Camera-type eye (tissue), 1 donor: ENCODE data around the gene HAUS8.

DNA sequence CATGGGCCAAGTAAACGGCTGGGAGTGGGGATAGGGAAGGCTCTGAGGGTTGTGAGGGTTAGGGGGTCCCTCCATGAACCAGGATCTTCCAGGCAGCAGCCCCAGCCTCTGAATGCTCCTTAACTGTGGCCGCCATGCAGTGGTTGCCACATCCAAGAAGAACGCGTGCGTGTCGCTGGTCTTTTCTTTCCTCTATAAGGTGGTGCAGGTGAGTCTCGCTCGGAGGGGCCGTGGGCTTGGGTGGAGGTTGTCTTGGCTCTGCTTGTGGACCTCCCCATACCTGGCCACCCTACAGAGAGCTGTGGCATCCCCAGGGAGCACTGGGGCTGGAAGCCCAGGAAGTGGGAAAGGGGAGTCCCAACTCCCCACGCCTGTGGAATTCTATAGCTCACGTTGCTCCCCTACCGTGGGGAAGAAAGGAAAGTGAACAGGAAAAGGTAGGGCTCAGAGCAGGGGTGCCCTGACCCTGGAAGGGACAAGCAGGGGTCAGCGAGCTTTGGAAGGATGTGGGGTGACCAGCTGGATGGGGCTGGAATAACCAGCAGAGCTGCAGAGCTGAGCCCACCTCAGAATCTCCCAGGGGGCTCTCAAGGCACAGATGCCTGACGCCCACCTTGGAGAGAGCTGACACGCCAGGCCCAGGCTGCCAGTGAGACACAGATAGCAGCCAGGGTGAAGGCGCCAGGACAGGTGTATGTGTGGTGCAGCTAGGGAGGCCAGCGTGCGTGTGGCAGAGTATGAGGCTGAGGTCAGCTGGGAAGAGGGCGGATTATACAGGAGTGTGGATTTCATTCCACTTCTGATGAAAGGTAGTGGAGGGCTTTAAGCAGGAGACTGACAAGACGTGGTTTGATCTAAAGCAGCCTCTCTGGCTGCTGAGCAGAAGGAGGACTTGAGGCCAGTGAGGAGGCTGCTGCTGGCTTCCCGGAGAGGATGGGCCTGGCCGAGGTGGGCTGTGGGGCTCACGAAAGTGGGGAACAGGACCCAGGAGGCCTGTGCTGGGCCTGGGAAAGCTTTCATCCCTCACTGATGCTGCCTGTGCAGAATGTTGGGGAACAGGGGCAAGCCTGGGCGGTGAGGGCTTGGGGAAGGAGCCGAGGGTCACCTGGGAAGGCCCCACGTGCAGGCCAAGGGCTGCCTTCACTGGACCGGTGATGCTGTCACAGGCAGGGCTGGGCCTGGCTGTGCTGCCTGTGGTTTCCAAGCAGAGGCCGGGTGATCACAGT, 8.9 kb downstream of the AP1M1 start:
- RAMPAGE, long total RNA, result no peak

GRCh38 chr19:16247184-16248062, 49.7 kb downstream of the AP1M1 start:
- RAMPAGE, long total RNA, result no peak

GRCh38 chr19:16259672-16260464, 62.2 kb downstream of the AP1M1 start:
- RAMPAGE, long total RNA, result no peak

DNA sequence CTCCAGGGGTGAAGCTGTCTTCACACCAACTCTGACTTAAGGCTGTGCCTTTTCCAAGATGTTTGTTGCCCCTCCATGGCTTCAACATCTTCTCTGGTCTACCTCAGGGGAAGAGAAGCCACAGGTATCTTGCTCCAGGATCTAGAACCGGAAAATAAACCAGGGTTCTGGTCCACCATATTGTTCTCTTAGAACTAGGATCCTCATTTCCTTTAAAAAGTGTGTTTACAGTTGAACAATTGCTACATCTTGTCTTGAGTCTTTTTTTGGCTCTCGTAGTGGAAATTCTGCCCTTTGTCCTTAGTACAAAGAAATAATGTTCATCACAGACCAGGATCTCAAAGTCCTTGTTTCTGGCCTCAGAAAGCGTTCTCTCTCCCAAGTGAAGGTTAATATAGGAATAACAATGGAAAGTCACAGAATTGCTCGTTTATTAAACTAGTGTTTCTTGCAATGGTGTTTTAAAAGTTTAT, 20.8 kb downstream of the KLF2 start:
- RAMPAGE, long total RNA, result no peak

DNA sequence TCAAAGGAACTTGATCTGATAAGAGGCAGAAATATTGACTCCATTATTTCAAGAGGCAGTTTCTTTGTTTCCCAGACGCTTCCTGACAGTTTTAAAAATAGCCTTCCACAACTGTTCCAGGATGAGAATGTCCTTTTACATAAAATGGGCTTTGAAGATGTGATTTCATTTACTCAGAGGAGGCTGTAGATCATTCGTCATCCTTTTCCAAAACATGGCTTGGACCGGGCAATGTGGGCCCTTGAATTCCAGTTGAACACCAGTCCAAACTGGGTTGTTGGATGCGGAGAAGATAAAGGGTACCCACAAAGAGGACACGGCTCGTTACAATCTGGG, 23.2 kb downstream of the KLF2 start:
- RAMPAGE, long total RNA, result no peak

DNA sequence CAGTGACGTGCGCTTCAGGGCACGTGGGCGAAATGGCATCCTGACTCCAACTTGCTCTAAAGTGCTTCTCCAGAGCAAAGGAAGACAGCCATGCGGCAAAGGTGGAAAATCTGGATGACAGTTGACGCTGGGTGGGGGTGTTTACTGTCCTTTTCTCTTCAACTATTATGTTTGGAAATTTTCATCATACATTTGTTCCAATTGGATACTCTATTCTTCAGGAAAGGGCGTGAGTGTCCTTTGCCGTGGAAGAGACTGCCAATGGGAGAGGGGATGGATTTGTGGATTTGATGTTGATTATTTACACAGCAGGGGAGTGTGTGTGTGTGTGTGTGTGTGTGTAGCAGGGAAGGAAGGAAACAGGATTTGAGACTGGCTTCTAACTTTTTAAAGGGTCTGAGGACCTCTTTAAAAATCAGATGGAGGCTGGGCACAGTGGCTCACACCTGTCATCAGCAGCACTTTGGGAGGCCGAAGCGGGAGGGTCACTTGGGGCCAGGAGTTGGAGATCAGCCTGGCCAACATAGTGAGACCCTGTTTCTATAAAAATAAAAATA, 25.2 kb downstream of the KLF2 start:
- RAMPAGE, long total RNA, result no peak

DNA sequence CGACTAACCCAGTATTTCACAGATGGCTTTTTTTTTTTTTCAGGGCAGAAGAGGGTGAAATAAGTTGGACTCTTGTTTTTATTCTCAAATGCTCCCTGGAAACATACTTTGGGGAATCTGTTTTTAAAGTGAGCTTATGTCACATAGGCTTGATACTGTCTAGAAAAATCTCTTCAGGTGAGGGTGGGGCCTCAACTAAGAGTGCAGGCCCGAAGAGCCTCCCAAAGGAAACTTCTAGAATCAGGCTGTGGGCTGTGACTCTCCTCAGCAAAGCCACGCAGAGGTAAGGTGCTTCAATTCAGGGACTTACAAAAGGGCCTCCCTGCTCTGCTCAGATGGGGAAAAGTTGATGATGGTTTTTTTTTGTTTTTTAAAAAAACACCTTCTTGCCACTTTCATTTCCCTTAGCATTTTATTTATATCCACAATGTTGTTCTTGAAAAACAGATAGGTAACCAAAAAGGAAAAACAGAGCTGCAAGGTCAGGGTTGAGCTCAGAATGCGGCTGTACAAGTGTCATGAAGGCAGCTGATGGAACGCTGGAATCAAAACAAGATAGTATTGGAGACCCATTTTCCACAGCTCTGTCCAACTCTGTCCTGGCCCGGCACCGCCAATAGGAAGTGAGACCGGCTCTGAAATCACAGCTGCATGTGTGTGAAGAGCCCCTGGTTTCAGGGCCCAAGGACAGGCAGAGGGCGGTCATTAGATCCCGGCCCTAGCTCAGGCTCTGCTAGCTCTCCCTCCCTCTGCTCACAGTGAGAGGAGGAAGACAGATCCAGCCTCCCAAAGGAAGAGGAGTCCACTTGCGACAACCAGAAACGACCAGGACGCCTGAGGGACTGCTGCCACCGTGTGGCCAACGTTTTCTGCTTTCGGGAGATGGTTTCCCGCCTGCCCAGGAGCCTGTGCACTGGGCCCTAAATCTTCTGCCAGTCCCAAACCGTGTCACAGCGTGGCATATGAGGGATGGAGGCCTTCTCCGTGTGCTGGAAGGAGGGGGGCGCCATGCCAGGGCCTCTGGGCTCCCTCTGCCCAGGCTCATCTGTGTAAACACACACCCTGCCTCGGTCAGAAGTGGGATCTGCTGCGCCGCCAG, 58.3 kb downstream of the KLF2 start:
- RAMPAGE, long total RNA, result no peak

GRCh38 chr19:16445000-16445937, 26.5 kb downstream of the EPS15L1 start:
- RAMPAGE, long total RNA, result no peak

DNA sequence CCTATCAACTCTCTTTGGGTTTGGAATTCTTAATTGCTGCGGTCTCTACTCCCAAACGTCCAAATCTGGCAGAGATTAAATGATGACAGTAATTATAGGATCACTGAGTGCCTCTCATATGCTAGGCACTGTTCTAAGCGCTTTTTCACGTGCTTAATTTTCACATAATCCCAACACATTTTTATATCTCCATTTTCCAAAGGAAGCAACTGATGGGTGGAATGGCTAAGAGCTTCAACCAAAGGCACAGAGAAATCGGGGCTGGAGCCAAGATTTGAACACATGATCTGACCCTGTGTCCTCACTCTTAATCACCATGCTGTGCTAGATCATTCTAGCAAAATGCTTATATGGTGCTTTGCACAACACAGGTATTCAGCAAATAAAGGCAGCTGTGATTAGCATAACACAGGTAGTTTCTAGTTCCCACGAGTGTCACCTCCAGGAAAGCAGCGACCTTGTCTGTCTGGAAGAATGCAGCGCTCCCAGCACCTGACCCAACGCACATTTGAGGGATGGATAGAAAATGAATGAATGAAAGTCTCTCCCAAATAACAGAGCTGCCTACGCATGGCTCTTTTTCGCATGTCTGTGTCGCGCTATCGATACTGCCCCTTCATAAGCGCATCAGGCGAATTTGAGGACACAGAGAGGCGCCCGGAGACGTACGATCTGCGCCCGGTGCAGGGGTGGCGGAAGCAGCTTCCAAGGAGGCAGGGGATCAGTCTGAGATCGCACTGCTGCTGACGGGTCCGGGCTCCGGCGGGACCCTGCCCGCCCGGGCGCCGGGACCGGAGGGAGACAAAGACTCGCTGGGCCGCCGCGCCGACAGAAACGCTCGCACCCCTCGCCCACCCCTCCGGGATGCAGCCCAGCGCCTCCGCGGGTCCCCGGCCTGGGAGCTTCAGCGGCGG, 777 bp downstream of the EPS15L1 start:
- RAMPAGE, long total RNA, result no peak

GRCh38 chr19:16519002-16519469, 22.8 kb downstream of the C19orf44 start:
- RAMPAGE, long total RNA, result no peak

- RAMPAGE, long total RNA, result no peak
These were observed 22.4 kb upstream of the SLC35E1 start for GRCh38 chr19:16594572-16595017.

DNA sequence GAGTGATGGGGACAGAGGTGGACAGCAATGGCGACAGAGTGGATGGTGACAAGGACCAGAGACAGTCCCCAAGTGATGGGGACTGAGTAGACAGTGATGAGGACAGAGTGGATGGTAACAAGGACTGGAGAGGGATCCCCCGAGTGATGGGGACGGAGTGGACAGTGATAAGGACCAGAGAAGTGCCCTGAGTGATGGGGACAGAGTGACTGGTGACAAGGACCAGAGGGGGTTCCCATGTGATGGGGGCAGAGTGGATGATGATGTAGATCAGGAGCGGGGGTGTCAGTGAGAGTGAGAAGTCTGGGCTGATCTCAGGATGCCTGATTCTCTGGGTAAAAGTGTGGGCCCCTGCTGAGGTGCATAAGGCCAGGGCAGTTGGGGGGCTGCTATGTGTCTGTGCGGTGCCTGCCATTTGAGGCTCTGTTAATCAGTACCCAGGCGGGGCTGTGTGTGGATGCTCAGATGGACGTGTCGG, 8.3 kb downstream of the SIN3B start:
- RAMPAGE, long total RNA, result no peak

- RAMPAGE, long total RNA, result no peak
These were observed 2.4 kb downstream of the F2RL3 start for GRCh38 chr19:16890951-16891902.

DNA sequence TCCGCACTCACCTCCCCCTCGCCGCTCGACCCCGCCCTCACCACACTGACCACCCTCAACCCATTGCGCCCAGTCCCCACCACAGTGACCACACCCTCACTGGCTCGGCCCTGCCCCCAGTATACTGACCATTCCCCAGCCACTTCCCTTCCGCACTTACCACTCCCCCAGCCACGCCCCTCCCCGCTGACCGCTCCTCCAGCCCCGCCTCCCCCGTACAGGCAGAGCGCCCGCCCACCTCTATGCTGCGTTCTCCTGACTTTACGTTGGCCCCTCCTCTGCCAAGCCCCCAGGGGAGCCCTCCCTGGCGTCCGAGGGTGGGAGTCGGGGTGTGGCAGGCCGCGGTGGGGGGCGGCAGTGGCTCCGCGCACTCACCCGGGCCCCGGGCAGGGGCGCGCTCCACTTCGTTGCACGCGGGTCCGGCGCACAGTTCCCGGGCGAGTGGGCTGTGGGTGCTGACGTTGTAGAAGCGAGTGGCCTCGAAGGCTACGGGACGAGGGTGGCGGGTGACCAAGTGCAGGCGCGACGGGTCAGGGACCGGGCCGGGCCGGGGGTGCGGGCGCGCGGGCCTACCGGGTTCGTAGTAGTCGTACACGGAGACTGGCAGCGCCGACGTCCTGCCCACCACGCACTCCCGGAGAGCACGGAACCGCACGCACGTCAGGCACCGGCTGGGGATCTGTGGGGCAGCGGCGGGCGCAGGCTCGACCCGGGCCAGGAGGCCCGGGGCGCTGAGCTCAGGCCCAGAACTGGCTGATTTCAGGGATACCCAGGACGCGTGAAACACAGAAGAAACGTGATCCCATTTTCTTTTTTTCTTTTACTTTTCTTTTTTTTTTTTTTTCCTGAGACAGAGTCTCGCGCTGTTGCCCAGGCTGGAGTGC, 8.8 kb downstream of the F2RL3 start:
- RAMPAGE, long total RNA, result no peak

DNA sequence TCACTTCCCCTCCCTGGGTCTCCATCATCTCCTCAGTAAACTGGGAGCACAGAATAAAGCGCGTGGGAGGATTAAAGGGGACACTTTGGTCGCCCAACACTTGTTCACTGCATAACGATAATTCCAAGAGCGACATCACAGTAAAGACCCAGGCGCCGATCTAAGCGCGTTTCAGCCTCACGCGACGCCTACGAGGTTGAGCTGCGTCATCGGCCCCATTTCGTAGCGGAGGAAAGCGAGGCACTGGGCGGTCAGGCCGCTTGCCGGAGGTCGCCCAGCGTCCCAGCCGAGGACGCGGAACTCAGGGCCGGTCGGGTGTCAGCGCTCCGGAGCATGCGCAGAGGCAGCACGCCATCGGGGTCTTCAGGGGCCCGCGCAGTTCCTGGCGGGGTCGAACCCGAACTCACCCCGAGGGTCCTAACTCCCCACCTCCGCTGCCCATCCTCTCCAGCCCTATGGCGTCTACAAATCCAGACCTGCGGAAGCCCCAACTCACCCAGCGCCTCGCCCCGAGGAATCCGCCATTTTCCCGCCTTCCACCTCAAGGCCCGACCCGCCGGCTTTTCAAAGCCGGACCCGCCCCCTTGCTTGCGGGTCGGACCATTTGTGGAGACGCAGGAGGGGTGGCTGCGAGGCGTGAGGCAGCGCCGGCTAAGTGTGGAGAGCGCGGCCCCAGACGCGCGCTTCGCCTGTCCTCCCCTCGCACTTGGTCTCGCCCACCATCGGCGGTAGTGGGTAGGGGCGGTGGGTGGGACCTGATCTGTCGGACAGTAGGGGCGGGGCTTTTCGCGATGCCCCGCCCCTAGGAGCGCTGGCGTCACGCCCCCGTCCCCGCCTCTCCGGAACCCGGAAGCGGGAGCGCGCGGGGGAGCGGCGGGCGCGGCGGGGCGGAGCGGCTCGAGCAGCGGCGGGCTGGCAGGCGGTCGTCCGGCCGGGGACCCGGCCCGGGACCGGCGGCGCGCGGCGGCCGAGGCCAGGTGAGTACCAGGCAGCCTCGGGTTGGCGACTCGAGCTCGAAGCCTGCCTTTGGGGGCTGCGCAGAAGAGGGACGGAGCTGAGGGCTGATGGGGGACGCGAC, at the start of gene HAUS8:
Gene HAUS8, minus strand, starts transcription at position 555 of the 1,078 bp plus-strand sequence.
- RAMPAGE, long total RNA, result start-site peak on the minus strand centred at position 548 of the sequence, 27 bp wide, 8 reads

DNA sequence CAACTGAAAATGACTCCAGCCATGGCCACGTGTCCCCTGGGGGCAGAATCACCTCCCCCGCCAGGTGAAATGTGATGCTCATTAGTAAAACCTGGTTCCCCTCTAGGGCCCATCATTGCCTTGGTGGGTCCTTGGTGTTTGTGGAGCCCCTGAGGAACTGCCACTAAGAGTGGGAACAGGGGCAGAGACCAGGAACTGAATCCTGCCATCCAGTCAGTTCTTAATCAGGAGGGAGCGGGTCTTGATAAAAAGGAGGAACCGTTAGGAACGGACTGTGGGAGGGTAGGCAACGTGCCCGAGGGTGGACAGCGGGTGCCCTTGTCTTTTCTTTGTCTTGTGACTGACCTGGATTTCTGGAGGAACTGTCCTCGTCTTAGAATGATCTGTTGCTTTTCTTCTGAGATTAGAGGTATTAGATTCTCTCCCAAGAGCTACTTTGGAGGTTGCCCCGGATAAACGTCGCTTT, 3.5 kb downstream of the MYO9B start:
- RAMPAGE, long total RNA, result no peak

DNA sequence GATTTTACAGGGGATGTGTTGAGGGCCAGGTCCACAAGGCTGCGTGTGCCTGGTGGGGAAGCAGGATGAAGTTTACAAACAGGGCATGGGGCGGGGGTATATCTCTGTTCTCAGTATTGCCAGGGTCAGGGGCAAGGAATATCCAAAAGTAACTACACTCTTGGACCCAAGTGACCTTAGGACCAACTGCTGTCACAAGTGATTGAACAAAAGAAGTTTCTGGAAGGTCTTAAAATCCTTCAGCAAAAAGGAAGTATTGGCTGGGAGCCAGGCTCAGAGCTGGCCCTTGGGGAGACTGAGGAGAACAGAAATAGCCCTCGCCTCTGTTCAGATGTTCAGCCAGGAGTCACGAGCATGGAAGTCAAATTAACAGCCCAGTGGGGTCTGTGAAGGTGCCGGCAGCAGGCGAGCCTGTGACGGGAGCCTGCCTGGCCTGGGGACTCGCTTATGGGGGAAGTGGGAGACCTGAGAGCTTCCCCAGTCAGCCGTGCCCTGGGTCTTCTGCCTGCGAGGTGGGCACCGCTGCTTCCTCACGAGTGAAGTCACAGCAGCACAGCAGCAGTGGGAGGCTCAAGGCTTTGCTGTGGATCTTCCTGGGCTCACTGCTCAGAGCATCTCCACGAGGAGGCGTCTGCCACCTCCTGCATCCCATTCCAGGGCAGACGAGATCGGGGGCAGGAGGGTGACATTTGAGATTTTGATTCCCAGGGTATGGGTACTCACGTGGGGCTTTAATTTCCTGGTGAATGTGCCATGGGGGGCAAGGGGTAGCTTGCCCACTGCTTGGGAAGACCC, 6.5 kb downstream of the MYO9B start:
- RAMPAGE, long total RNA, result no peak

DNA sequence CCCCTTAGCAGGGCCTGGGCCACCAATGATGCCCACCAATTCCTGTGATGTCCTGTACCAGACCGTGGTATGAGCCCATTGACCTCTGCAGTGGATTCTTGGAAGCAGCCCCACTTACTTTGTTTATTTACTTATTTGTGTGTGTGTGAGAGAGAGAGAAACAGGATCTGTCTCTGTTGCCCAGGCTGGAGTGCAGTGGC, 12.9 kb downstream of the MYO9B start:
- RAMPAGE, long total RNA, result no peak

DNA sequence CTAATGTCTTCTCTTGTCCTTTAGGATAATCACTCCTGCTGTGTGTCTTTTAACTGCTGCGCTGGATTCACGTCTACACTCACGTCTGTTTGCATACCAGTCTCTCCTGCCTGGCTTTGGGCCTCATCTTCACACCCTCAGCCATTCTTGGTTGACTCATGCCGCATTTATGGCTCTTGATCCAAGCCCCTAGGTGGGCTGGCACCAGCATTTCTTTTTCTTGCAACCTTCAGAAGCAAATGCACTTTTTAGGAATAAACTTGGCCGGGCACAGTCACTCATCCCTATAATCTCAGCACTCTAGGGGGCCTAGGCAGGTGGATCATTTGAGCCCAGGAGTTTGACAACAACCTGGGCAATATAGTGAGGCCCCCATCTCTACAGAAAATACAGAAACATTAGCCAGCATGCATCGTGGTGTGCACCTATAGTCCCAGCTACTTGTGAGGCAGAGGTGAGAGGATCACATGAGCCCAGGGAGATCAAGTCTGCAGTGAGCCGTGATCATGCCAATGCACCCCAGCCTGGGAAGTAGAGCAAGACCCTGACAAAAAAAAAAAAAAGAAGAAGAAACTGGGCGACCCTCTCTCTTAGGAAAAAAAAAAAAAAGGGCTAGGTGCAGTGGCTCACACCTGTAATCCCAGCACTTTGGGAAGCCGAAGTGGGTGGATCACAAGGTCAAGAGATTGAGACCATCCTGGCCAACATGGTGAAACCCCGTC, 23.0 kb downstream of the MYO9B start:
- RAMPAGE, long total RNA, result no peak

DNA sequence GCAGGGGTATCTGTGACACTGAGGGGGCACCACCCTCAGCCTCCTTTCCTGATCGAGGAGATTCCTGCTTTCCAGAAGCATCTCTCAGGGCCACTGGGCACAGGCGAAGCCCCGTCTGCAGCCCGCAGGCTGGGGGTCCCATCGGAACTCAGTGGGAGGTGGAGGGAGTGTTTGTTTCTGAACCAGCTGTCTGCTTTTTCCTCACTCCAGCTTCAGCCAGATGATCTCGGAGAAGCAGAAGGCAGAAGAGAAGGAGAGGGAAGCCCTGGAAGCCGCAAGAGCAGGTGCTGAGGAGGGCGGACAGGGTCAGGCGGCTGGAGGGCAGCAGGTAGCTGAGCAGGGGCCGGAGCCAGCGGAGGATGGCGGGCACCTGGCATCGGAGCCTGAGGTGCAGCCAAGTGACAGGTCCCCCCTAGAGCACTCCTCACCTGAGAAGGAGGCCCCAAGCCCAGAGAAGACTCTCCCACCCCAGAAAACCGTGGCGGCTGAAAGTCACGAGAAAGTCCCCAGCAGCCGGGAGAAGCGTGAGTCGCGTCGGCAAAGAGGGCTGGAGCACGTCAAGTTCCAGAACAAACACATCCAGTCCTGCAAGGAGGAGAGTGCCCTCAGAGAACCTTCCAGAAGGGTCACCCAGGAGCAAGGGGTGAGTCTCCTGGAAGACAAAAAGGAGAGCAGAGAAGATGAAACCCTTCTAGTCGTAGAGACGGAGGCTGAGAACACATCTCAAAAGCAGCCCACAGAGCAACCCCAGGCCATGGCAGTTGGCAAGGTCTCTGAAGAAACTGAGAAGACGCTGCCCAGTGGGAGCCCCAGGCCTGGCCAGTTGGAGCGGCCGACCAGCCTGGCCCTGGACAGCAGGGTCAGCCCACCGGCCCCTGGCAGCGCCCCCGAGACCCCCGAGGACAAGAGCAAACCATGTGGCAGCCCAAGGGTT, 20.5 kb upstream of the USE1 start:
- RAMPAGE, long total RNA, result no peak